Pericardium fibroblast (primary cell): ENCODE data around the gene KLF6.

DNA sequence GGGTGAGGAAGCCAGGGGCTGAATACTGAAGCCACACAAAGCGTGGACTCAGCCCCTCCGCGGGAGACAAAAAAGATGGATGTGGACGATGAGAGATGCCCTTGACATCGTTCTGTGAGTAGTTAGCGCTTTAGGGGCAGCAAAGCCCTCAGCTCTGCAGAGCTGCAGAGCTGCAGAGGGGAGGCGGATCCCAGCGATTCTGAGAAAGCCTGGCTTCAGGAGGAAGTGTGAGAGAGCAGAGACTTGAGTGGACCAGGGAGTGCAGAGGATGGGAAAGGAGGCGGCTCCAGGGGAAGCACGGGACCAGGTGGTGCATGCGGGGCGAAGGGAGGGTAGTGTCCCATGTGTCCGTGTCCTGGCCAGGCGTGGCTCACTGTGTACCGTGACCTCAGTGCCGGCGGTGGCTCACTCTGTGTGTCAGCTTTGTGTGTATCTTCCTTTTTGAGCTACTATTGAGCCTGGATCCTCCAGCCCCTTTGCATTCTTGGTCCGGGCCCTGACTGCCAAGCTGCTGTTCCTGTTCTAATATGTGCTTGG is 250.8 kb upstream of the PITRM1 start:
- RAMPAGE, long total RNA: no peak

- RAMPAGE, long total RNA: no peak
These were observed 298.9 kb upstream of the PITRM1 start for GRCh38 chr10:3471489-3471917.

- RAMPAGE, long total RNA: no peak
These were observed 300.8 kb downstream of the KLF6 start for GRCh38 chr10:3484222-3484560.

- RAMPAGE, long total RNA: no peak
These were observed 251.8 kb downstream of the KLF6 start for GRCh38 chr10:3533211-3533657.

GRCh38 chr10:3729341-3729879 is 55.6 kb downstream of the KLF6 start:
- RAMPAGE, long total RNA: no peak

DNA sequence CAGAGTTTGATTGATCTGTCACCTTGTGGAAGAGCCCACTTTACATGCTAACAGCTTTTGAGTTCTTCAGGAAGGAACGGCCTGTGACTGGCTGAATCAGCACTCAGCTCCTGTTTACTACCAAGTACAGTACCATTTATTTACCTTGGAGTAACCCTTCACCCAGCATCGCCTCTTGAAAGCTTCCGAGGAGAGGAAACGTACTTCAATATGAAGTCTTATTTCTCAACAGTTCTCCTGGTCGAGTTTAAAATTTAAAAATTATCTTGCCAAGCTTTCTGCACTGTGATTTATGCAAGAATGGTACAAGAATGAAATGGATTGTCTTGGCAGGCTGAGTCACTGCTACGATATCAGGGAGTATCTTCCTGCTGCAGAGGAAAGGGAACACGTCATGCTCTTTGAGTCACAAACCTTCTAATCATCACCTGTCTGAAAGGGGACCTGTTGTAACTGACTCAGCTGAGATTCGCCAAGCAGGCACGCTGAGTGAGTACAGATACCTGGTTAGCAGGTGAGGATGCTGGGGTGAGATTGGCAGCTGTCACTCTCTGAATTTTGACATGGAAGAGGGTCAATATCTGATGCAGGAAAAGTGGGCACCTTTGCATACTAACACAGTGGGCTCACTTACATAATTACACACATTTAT is 30.1 kb downstream of the KLF6 start:
- RAMPAGE, long total RNA: no peak

- RAMPAGE, long total RNA: no peak
These were observed 23.8 kb downstream of the KLF6 start for GRCh38 chr10:3761223-3761639.

DNA sequence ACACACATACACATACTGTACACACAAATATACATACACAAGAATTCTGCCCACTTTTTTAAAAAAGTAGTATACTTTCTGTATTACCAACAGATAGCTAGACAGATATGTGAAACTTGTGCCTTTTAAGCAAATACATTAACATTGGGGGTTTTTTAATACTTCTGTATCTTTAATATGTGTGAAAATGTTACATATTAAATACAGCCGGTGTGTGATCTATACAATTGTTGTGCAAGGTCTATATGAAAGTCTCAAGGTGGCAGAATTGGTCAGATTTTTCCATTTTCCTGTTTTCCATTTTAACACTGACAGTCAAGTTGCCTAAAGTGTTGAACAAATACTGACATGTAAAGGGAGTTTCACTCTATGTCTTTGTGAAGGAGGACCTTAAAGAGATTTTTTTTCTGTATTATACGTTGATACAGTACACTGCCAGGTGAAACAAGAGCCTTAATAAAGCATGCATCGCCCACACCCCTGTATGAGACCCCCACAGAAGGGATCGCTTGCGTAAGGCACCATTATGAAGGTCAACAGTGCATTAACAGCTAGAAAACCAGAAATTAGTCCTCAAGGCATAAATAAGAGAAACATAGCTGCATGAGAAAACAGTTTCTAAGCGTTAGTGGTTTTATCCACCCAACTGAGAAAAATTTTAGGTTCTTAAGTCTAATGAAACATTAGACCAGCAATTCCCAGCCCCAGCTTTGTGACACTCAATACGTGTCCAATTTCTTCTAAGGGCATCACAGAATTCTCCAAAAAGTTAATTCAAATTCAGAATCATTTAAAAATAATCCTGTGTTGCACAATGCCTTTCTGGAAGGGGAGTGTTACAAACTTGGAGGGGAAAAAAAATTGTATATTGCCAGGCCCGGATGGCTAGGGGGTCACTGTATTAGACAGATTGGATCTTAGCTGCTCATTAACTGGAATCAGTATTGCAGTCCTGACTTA is 7.0 kb downstream of the KLF6 start:
- RAMPAGE, long total RNA: no peak

- RAMPAGE, long total RNA: start-site peak on the minus strand at chr10:3785178-3785215, 99 and 402 reads in 2 replicates
These were observed at the start of gene KLF6 for GRCh38 chr10:3784573-3785460. Gene KLF6 (minus strand): TSS chr10:3785209.

GRCh38 chr10:3861734-3861965 is 76.6 kb upstream of the KLF6 start:
- RAMPAGE, long total RNA: no peak

GRCh38 chr10:3874775-3875381 is 89.9 kb upstream of the KLF6 start:
- RAMPAGE, long total RNA: no peak

GRCh38 chr10:3904461-3904849 is 119.4 kb upstream of the KLF6 start:
- RAMPAGE, long total RNA: no peak

DNA sequence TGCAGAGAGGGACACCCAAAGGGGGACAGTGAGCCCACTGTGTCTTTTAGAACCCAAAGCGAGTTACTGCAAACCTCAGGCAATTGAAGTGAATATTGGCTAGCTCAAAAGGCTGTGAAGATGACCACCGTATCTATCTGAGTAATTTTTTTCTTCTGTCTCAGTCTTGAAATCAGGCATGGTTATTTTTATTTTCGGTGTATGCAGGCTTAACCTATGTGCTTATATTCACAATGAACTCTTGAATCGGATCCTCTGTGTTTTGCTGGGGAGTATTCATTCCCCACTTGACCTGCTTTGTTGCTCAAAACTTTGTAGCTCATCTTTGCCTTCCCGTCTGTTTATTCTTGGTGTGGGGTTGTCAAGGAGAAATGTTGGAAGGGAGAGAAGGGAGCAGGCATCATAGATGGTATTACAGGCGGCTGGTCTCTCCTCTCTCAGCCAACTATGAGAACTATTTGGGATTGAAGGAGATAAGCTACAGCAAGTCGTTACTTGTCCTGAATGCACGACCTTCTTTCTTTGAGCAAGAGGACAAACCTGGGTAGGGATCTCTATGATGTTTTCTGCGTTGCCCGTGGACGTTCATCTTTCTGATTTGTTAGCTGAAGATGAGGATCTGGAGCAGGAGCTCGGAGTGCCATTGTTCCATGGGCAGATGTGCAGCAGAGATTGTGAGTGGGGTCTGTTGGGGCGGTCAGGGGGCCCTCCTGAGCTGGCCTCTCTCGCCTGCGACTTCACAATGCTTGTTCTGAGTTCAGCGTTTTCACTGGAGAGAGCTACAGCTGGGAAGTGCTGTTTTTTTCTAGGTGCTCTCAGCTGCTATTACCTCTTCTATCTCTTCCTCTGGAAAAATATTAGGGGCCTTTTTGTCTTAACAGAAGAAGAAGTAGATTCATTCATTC is 126.7 kb upstream of the KLF6 start:
- RAMPAGE, long total RNA: no peak

GRCh38 chr10:3991961-3992317 is 206.9 kb upstream of the KLF6 start:
- RAMPAGE, long total RNA: no peak

DNA sequence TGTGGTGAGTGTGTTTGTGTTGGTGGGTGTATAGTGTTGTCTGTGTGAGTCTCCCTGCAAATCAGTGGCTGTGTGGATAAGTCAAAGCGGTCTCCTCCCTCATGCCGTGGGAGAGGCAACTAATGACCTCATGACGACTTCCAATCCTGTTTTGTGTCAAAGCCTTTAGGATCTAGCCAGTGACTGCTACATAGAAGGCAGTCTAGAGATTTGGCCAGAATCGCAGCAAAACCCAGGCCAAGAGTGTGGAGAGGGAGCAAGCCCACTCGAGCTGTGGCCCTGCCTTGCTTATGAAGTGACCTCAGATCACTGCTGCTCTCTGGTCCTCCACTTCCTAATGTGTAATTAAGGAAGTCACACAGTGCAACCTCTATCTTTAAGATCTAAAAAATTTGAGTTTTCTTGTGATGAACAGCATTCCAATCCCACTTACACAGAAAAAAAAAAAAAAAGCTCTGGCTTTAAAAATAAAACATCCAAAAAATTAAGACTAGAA is 296.7 kb upstream of the KLF6 start:
- RAMPAGE, long total RNA: no peak

- RAMPAGE, long total RNA: no peak
These were observed 456.0 kb upstream of the KLF6 start for GRCh38 chr10:4240880-4241454.

GRCh38 chr10:4647090-4647513 is 178.9 kb upstream of the AKR1E2 start:
- RAMPAGE, long total RNA: no peak

GRCh38 chr10:4661498-4662385 is 164.3 kb upstream of the AKR1E2 start:
- RAMPAGE, long total RNA: no peak

DNA sequence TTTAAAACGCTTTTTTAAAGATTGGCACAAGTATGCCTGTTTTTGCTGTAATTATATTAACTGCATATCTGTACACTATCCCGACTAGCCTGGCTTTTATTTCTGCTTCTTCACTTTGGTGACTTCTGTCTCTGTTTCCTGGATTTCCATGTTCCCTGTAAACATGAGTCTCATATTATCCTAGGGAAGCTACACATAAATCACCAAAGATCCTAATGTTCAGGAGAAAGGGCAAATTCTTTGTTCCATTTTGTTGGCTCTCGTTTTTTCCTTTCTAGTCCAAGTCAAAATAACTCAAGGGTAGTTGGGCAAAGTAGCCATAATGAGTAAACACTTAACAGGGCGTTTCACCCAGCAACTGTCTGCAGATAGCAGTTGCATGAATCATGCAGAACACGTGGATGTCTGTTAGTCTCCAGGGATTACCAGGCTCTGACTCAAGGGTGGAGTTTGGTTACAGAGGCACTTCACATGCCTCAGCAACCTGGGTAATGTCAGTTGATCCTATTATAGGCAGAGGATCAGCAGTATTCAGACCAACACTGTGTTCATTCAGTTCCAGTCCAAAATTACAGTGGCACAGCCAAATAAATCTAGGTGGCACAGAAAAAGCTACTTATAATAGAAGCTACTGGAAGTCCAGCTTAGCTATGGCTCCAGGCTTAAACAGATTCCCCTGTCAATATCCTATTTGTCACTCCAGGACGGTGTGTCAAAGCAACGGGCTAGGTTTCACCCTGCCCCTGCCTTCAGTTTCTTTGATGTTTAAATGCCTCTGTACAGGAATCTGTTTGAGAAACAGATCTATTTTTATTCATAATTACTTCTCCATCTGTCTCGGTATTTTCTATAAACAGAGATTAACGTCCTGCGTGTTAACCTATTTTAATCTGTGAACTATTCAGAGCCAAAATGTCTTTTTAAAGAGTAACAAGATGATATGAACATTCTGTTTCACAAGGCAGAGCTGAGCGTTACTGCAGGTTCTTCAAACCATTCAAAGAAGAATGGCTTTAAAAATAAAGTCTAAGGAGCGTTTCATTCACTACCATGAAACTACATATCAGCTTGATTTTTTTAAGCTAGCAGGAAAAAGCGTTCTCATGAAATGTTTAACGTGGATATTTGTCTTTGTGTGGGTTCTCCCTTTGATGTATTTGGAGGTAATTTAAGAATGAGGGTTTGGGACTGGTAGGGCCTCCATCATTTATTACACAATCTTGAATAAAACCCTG is 162.7 kb upstream of the AKR1E2 start:
- RAMPAGE, long total RNA: no peak

DNA sequence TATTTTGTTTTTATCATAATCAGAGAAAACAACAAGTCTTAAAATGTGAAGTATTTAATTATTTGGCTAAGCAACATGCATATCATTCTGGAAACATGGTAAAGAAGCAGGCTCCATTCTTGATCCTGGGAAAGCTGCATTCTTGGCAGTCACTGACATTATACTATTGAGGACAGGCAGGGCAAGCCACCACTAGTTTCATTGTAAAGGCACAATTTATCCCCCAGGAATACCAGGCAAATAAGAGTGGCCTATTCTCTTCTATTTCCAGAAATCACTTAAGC is 153.8 kb upstream of the AKR1E2 start:
- RAMPAGE, long total RNA: no peak